A375 (cell line): ENCODE measurements around the genes LIMS1 and SH3RF3.

DNA sequence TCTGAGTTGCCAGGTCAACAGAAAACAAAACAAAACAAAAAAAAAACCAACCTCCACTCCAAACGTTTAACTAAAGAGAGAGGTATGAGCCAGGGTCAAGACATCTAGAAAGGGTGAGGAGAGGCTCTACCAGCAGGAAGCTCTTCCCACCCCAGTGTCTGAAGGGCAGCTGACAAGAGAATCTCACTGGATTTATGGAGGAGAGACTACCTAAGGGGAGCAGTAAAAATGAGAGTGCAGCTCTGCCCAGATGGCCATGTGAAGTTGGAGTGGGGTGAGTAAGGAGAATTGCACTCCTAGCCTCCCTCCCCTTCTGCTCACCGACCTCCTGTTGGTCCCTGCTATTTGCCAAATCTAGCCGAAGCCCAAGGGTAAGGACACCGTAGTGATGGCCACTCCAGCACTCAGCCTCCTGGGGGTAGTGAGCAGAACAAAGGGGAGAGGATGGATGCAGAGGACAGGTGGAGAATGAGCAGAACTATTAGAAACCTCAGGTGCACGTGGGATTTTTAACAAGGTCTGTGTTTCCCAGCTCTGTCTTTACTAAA, 184.2 kb downstream of the ST6GAL2 start:
- RAMPAGE, long total RNA: no peak

- RAMPAGE, long total RNA: no peak
These were observed 79.7 kb upstream of the RGPD4 start for GRCh38 chr2:107747112-107747370.

DNA sequence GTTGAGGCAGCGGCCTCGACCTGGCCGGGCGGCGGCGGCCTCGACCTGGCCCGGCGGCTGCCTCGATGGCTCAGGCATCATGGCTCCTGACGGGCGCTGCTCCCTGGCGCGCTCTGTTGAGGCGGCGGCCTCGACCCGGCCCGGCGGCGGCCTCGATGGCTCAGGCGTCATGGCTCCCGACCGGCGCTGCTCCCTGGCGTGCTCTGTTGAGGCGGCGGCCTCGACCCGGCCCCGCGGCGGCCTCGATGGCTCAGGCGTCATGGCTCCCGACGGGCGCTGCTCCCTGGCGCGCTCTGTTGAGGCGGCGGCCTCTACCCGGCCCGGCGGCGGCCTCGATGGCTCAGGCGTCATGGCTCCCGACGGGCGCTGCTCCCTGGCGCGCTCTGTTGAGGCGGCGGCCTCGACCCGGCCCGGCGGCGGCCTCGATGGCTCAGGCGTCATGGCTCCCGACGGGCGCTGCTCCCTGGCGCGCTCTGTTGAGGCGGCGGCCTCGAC, 2.0 kb downstream of the RGPD4 start:
- RAMPAGE, long total RNA: no peak

GRCh38 chr2:108355942-108356514, 21.7 kb upstream of the SULT1C4 start:
- RAMPAGE, long total RNA: no peak

GRCh38 chr2:108534274-108535481, at the start of gene LIMS1:
LIMS1 (plus strand) TSS chr2:108534470.
- RAMPAGE, long total RNA: no peak

GRCh38 chr2:108538122-108538737, 4.0 kb downstream of the LIMS1 start:
- RAMPAGE, long total RNA: no peak

GRCh38 chr2:108575323-108575930, 41.2 kb downstream of the LIMS1 start:
- RAMPAGE, long total RNA: no peak

GRCh38 chr2:108594745-108595799, 60.8 kb downstream of the LIMS1 start:
- RAMPAGE, long total RNA: no peak

- RAMPAGE, long total RNA: no peak
These were observed 57.3 kb upstream of the RANBP2 start for GRCh38 chr2:108661877-108662554.

GRCh38 chr2:108768616-108769154, 17.9 kb upstream of the CCDC138 start:
- RAMPAGE, long total RNA: no peak

GRCh38 chr2:108782411-108782861, 4.1 kb upstream of the CCDC138 start:
- RAMPAGE, long total RNA: no peak

DNA sequence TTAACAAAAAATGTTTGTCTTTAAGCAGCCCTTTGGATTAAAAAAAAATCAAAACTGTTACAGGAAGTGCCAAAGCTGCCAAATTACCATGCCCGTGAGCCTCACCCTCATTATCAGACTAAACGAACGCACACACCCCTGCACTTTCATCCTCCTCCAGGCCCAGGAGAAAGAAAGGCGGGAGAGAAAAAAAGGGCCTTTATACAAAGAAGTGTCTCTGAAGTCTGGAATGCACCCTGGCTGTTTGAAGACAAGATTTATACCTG, 31.1 kb downstream of the EDAR start:
- RAMPAGE, long total RNA: no peak

DNA sequence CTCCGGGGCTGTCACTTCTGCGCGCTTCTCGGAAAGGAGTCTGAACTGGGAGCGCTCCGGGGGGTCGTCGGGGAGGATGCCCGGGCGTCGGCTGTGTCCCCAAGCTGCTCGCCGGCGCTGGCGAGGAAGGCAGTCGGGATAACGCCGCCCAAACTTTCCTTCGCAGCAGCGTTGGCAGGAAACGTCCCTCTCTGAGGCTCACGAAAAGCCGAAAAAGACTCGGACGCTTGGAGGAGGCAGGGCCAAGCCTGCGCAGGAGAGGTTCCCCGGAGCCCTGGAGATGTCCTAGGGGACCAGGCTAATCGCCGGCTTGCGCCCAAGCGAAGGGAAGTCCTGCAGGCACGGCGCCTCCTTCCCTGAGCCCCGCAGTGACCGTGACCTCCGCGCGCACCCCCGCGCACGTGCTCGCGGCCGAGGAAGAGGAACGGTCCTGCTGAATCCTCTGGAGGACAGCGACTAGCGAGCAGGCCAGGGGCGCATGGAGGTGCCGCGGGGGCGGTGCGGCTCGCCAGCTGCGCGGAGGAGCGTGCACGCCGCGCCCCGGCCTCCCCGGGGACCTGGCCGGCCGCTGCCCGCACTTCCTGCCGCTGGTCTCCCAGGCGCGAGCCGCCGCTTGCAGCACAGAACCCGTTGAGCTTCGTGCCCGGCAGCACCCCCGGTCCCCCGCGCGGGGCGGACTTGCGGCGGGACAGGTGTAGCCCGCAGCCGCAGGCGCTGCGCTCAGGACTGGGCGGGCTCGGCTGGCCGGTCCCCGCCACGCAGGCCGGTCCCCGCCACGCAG, at the start of gene SH3RF3:
SH3RF3 (plus strand) TSS at position 621 of the 781 bp plus-strand sequence.
- RAMPAGE, long total RNA: no peak

DNA sequence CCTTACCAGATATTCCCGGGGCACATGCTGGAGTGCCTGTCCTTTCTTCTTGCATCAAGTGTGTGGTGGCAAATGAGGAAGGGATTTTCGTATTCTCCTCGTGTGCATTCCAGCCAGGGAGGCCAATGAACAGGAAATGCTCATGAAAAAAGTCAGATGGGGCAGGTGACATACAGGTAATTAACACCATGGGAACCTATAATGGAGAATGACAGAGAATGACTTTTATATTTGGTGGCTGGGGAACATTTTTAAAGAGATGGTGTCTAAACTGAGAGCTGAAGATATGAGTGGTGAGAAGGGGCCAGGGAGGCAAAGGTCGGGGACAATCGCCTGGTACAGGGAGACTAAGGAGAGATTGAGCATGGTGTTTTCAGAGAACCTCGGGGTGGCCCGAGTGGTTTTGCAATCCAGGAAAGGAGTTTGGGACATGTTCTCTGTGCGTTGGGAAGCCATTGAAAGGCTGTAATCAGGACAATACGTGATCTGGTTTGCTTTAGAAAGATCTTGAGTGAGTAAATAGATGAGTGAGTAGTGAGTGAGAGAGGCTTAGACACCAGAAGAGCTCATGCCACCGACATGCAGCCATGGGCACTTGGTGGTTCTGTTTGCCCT, 114.5 kb downstream of the SH3RF3 start:
- RAMPAGE, long total RNA: no peak

DNA sequence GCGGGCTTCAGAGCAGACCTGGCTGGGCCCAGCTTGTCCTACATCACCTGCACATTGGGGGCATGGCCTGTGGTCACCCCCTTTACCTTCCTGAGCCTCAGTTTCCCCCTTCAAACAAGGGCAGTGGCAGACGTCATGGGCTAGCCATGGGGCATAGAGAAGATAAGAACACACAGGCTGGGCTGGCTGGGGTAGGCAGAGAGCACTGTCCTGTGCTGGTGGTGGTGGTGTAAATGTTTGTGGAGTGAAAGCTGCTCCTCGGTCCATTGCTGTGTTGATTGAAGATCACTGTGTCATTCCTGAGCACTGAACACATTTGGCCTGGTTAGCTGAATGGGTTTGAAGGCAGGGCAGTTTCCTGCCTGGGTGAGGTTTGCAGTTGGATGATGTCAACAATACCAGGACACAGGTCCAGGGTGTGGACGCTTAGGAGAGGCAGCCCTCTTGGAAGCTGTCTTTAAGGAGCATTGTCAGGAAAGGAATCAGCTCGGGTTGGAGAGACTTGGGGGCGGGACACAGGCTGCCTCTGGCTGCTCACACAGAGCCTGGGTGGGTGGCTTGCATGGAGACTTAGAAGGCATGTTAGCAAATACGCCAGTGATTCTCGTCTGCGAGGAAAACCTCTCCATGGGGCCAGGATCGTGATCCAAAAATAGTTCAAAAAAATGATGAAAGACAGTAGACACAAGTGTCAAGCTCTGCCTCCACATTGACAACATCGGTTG, 237.7 kb downstream of the SEPTIN10 start:
- RAMPAGE, long total RNA: no peak

- RAMPAGE, long total RNA: no peak
These were observed 58.8 kb downstream of the SEPTIN10 start for GRCh38 chr2:109554596-109555832.

GRCh38 chr2:109659869-109660692, 45.9 kb downstream of the SOWAHC start:
- RAMPAGE, long total RNA: no peak

- RAMPAGE, long total RNA: no peak
These were observed 101.0 kb downstream of the LIMS3 start for GRCh38 chr2:109999429-109999935.

DNA sequence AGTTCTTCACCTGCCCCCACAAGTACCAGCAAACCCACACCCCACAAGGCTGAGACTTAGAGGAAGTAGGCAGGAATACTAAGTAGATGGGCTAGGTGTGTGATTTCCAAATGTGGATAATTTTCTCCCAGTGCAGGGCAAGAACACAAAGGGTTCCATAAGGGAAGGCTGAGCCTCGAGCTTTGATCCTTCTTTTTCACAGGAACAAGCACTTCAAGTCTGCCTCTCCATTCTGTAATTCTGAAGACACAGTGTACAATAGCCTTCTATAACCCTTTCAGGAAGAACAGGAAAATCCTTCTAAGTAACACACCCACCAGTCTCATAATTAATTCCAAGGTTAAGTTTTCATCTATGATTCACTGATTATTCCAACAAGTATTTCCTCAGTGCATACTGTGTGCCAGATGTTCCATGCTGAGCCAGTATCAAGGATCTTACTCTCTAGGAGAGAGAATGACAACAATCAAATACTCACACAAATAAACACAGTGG, 7.0 kb upstream of the MTLN start:
- RAMPAGE, long total RNA: no peak

DNA sequence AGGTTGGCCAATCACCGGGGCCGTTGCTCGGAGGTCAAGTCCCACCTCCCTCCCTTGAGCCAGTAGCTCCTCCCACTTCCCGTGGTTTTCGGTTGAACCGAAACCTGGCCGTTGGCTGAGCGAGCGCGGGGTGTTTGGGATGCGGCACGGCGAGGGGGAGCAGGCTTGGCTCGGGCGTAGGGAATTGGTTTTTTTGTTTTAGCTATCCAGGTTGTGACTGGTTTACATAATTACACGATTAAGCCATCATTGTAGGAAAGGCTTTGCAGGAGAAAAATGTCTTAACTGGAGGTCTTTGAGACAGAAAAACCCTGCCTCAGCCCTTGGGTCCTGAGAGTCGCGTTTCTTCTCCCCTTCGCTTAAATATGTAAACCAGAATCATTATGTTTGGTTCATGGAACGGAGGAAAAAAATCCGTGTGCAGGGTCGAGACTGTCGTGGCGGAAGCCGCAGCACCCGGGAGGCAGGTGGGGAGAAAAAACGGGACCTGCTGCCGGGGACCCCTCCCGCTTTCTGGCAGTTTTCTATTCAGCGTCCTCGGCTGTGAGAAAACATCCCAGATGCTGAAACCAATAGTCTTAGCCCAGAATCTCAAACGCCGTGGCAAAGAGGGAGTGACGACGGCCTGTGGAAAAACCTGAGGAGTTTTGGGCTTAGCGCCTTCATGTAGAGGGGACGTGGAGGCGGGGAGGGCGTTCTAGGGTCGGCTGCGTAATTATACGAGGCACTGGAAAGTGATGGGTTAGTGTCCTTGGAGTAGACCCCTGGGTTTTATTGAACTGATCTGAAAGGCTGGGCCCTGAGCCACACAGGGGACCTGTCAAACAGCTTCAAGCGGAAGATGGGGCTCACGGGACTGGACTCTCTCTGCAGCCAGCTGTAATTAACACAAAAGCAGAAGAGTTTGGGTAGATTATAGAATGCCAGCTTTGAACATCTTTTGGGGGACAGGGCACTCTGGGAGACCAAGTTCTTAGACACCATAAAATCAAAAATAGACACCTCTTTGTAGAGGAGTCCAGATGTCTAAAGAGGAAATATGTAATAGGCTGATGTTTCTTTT, 599 bp upstream of the BUB1 start:
- RAMPAGE, long total RNA: no peak